GM06990 (cell line): Measurements from ENCODE around the genes DLG1 and RUBCN.

- RRBS, result no CpG with 5 or more reads among the region's 10 CpGs
Measured at GRCh38 chr3:197054269-197054967, 24.8 kb upstream of the MELTF start.

DNA sequence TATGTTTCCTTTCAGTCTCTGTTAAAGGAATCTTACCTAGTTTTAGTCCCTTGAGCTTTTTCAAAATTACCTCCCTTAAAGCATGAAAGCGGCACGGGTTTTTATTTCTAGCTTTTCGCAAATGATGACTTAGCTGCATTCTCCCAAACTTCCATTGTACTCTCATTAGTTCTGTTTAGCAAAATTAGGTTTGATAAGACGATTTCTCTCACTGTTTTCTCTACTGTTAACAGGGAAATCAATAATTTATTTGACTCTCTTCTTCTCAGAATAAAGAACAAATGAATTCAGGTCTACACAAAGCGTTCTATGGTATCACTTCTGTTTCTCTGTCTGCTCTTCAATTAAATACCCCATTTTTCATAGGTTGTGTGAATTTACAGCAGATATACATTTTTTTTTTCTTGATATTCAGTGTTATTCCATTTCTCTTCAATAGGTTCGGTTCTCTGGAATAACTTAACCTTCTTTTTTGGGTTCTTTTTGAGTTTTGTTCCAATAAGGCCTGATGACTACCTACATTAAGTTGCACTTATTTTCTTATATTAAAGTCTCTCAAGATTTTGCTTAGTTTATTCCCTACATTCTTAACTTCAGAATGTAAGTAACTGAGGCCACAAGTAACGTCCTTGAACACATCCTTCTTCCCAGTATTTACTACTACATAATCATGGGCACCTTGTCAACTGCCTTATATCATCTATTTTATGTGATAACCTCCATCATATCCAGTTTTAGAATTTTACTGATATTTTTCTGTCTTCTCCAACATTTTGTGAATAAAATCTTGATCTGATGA is 44.0 kb upstream of the MELTF start:
- RRBS, result no CpG with 5 or more reads among the region's 7 CpGs

DNA sequence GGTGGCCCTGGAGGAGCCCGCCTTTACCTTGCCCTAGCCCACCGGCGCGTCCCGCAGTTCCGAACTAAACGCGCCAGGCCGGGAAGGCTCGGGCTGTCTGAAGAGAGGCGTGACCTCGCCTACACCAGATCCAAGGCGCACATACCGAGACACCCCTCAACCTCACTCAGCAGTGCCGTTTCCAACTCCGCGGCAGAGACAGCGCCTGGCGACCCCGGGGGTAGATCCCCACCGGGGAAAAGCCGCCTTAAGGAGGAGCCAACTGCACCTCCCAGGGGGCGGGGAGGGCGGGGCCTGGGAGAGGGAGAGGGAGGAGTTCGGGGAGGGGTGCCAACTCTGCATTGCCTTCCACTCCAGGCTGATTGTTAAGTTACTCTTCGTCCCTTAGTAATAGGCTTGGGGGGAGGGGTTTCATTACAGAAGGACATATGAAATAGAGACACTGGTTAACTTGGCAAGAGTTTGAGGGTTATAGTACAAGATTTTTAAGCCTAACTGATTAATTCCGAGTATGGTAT is at the start of gene DLG1:
Gene DLG1, minus strand, starts transcription at position 222 of the 518 bp plus-strand sequence.
- RRBS, result 3% methylated on average over 2 of the region's 27 CpGs

DNA sequence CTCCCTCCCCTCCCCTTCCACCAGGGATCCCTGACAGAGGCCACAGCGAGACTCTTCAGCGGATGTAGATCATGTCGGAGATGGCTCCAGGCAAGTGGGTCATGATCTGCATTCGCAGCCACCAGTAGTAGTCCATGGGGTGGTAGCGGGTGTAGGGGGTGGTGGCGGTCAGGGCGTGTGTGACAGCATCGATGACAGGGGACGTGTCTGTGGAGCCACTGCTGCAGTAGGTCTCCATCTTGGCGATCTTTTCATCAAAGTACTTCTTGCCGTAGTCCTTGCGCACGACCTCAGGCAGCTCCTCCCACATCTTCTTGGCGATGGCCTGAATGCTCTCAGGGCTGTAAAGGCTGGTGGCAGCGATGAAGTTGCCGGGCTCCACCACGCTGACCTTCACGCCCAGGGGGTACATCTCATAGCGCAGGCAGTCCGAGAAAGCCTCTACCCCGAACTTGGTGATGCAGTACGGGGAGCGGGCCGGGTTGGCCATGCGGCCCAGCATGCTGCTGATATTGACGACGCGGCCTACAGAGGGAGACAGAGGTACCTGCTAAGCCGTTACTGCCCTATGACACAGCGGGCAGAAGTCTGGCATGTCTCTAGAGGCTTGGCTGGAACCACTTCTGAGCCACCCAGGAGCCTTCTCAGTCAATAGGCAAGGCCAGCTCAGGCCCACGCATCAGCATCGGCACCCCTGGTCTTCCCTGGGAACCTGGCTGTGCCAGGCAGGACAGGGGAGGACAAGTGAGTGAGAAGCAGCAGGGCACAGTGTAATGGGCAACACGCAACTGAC is 43.7 kb downstream of the BDH1 start:
- RRBS, result no CpG with 5 or more reads among the region's 33 CpGs

- RRBS, result no CpG with 5 or more reads among the region's 7 CpGs
Measured at GRCh38 chr3:197590242-197590854, 34.6 kb upstream of the BDH1 start.

DNA sequence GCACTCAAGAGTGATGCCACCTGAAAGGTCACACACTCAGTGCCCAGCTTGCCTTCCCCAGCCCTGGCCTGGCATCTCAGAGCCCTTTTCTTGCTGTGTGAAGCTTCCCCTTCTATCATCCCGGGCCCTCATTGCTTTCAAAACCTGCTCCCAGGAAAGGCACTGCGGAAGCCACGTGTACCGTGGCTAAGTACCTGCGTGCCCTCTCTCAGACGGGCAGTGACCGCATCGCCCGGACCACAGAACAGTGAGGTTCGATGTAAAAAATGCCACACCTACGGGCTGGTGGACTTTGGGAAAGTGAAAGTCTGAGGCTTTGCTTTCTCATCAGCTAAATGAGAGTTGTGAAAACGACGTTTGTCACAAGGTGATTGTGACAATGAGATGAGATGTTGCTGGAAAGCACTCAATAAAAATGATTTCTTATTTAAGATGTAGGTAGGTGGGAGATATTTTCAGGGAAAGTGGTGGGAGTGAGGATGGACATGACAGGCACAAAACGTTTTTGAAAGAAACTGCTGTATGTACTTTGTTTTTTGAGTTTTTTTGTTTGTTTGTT is 48.4 kb upstream of the BDH1 start:
- RRBS, result 100% methylated on average over 5 of the region's 14 CpGs

- RRBS, result 3% methylated on average over 30 of the region's 81 CpGs
Measured at GRCh38 chr3:197736616-197737449, at the start of gene RUBCN. Gene RUBCN, minus strand, starts transcription at chr3:197736904.

DNA sequence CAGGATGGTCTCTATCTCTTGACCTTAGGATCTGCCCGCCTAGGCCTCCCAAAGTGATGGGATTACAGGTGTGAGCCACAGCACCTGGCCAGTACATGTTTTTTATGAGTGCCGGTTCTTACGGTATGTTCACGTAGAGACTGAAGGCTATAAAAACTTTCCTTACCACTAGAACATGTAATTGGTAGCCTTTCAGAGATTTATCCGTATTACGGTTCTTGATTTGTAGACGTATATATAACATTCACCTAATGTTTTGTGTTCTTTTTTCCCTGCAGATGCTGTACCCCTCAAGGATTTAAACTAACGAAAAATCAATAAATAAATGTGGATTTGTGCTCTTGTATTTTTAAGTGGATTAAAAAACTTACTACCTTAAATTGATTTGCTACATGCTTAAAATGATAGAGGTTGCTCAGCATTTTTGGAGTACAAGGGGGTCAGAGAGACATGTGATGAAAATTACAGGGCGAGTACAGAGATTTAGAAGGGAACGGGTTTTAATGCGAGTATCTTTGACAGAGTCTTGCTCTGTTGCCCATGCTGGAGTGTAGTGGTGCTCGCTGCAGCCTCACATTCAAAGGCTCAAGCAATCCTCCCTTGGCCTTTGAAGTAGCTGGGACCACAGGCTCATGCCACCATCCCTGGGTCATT is 4.2 kb downstream of the IQCG start:
- RRBS, result no CpG with 5 or more reads among the region's 12 CpGs

- RRBS, result no CpG with 5 or more reads among the region's 11 CpGs
Measured at GRCh38 chr3:198158109-198158502, 198.1 kb downstream of the LMLN start.